SJSA1 (cell line): ENCODE measurements around the genes IRX2 and ICE1.

- RAMPAGE, long total RNA: no peak
Observed at GRCh38 chr5:1782002-1782871, 17.4 kb downstream of the MRPL36 start.

DNA sequence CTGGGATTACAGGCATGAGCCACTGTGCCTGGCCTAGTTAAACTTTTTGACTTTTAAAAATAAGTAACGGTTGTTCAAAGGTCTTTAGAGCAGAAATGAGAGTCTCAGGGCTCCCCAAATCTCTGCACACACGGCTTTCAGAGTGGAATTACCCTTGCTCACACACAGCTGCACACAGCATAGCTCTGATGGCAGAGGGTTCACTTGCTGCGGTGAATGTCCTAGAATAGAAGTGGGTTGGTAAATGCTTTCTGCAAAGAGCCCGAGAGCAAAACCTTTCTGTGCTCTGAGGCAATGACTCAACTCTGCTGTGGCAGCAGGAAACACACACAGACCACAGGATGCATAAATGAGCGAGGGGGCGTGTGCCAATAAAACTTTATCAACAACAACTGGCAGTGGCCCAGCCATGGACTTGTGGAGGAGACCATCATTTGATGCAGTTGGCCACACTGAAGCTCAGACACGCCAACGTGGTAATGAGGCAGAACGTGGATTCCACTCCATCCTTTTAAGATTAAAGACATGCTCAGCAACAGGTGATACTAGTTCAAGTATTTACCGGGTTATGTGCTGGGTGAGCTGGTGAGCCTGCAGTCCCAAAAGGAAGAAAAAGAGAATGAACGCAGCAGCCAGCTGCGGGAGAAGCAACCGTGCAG lies 6.8 kb downstream of the MRPL36 start:
- RAMPAGE, long total RNA: no peak

GRCh38 chr5:1836124-1836830 lies 35.1 kb downstream of the NDUFS6 start:
- RAMPAGE, long total RNA: no peak

DNA sequence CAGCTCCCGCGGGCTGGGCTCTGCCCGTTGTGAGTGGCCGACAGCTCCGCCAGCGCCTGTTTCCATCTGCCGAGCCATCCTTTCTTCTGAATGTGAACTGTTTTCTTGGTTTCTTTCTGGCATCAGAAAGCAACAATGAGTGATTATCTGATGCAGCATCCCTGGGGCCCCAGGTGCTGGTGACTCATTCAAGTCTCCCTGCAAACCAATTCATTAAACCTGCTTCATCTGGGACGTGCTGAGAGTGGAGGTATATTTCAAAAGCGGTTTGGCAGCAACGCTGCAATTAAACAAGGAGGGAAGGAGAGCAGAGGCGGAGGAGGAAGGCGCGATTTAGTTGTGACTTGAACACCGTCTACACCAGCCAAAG lies 90.9 kb upstream of the IRX4 start:
- RAMPAGE, long total RNA: no peak

DNA sequence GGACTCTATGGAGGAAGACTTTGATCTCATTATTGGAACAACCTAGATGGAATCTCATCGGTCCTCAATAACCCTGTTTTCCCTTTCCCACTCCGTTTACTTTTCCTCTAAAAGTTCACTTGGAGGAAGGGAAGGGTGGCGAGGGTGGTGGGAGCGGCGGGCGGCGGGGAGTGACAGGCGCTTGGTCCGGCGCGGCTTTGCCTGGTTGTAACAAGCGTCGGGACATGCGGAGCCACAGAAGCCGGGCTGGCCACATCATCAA lies 396.0 kb upstream of the IRX4 start:
- RAMPAGE, long total RNA: no peak

- RAMPAGE, long total RNA: no peak
Observed at GRCh38 chr5:2750231-2751127, 998 bp downstream of the IRX2 start.

DNA sequence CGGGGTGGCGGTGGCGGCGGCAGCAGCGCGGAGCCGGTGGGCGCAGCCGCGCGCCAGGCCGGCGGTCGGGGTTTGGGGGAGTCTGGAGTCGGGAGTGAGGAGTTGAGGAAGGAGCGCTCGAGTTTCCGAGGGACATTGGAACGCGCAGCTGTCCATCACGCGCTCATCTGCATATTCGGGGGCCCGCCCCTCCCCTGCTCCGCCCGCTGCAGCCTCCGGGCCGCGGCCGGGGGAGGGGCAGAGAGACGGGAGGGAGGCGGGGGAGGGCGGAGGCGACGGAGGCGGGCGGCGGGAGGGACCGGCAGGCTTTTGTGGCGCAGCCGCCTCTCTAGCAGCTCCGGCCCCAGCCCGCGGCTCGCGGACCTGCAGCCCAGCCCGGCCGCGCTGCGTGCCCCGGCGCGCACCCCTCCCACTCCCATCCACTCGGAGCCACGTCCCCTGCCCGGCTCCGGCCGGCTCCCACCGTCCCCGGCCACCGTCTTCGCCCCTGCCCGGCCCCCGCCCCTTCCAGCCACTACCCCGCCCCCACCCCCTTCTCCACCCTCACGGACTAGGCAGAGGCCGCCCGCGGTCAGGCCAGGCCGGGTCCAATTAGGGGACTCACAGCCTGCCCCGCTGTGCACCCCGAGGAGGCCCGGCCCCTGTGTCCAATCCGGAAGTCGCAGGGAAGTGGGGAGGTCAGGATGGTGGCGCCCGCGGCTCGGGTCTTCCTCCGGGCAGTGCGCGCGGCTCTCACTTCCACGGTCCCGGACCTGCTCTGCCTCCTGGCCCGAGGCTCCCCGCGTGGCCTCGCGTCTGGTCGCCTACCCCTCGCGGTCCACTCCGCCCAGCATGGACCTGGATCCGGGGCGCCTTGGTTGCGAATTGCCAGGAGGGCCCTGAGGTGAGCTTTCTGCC lies at the start of gene IRX2:
Gene IRX2, minus strand, starts transcription at position 96 of the 897 bp plus-strand sequence.
- RAMPAGE, long total RNA: no peak

DNA sequence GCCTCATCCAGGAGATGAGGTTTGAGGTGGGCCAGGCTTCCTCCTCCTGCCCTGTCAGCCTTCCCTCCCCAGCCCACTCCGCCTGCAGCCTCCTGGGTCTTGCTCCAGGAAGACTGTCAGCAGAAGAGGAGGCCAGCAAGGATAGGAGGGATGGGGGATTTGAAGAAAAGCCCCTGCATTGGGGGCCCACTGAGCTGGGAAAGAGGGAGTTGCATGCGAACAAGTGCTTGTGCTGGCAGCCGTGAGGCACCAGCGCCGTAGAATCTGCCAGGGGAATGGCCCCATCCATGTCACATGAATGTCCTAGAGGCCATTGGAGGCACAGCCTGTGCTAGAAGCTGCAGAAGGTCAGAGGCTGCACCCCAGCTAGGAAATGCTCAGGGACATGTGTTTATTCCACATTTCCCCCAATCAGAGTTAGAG lies 327.7 kb upstream of the IRX2 start:
- RAMPAGE, long total RNA: no peak

GRCh38 chr5:4042161-4042536 lies 446.5 kb downstream of the IRX1 start:
- RAMPAGE, long total RNA: no peak

- RAMPAGE, long total RNA: no peak
Observed at GRCh38 chr5:5025579-5026103, 114.5 kb upstream of the ADAMTS16 start.

- RAMPAGE, long total RNA: no peak
Observed at GRCh38 chr5:5145942-5146402, 5.8 kb downstream of the ADAMTS16 start.

DNA sequence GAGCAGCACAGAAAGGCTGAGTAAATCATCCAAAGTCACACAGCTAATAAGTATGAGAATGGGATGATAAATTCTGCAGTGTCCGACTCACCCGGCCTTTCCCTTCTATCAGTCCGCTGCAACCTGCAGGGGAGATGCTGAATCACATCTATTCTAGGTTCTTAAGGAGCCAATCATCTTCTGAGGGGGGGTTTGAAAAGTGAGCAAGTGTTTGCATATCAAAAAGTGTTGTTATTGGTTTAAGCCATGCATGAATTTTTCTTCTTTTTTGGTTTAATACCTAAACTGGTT lies 39.0 kb downstream of the ADAMTS16 start:
- RAMPAGE, long total RNA: no peak

DNA sequence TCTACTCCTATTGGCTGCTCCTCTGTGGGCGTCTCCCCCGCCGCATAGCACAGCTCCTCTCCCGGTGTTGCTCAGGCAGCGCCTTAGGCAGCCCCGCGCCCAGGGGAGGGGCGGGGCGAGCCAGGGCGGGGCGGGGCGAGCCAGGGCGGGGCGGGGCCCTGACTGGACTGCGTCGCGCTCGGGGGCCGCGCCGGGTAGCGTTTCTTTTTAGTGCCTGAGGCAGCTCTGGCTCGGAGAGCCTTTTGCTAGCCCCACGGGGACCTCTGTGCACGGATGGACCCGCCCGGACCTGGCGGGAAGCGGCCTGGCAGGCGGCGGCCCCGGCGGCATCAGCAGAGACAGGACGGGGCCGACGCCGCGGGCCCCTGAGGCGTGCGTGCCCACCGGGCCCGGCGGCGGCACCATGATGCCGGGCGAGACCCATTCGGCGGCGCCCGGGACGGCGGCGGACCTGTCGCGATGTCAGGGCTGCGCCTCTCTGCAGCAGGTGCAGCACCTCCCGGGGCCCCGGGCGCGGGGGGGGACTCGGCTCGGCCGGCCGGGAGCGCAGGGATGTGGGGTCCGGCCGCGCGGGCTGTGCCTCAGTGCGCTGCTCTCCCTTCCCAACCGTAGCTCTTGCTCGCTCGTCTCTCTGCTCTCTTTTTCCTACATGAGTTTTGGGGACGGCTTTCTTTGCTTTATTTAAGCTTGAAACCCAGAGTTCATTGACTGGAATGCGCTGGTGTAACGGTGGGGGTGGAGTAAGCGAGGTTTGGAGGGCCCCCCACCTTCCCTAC lies at the start of gene ICE1:
Gene ICE1, plus strand, starts transcription at position 165 of the 776 bp plus-strand sequence.
- RAMPAGE, long total RNA: no peak

- RAMPAGE, long total RNA: no peak
Observed at GRCh38 chr5:5494412-5494809, 71.9 kb downstream of the ICE1 start.

- RAMPAGE, long total RNA: no peak
Observed at GRCh38 chr5:6714850-6715291, 1.6 kb downstream of the TENT4A start.

GRCh38 chr5:6715660-6716594 lies 2.7 kb downstream of the TENT4A start:
- RAMPAGE, long total RNA: no peak

- RAMPAGE, long total RNA: no peak
Observed at GRCh38 chr5:6730429-6730648, 17.1 kb downstream of the TENT4A start.

DNA sequence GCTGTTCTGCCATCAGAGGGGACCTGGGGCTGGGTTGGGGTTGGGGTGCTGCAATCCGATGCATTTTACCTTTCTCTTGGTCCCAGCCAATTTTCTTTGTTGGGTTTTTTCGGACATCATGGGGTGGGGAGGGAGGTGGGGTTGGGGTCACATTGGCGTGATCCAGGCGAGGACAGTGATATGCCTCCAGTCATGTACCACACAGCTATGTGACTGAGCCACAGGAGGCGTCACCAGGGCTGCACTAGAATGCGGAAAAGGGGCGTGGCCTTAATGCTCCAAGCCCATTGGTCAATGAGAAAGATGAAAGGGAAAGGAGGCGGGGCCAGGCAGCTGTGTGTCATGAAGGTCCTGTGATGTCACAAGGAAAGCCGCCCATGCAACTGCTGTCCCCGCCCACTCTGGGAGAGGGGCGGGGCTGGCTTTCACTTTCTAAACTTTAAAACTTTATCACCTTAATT lies 89.5 kb upstream of the ADCY2 start:
- RAMPAGE, long total RNA: no peak

DNA sequence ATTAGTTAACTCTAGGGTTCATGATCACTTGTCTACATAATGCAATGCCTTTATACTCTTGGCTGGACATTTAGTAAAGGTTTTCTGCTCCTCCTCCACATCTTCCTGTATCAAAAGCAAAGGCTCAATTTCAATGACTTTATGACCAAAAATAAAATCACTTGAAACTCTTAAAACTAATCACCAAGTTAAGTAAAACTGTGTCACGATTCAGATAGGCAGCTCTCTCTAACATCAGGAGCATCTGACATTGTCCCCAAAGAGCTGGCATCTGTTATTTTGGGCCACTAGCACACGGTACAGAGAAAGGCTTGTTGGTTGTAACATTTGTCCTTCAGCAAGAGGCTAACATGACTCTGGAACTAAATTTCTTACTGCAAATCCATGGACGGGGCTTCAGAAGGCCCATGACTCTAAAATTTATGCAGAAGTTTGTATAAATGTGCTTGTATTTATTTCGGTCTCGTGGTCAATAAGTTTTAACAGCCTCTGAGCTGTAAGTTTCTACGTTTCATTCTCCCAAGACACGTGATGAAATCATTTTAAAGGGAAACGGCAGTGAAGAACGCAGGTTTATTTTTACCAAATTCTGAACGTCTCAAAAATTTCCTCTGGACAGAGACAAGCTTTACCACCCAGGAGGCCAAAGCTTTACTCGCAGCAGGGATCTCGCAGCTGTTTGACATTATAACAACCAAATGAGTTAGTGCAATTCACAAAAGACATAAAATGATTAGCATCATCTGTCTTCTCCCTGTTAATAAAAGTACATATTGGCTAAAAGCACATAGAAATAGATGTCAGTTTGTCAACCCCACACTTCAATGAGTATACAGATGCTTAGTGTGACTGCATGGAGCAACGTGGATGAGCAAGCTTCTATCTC lies 2.8 kb downstream of the SEMA5A start:
- RAMPAGE, long total RNA: no peak

GRCh38 chr5:9547401-9548181 lies 1.7 kb upstream of the SEMA5A start:
- RAMPAGE, long total RNA: no peak